Peritoneum (tissue), 1 donor: ENCODE results near the genes ZDHHC13 and PRMT3.

GRCh38 chr11:18309615-18310190 lies 12.2 kb downstream of the HPS5 start:
- PRO-cap: no peak

DNA sequence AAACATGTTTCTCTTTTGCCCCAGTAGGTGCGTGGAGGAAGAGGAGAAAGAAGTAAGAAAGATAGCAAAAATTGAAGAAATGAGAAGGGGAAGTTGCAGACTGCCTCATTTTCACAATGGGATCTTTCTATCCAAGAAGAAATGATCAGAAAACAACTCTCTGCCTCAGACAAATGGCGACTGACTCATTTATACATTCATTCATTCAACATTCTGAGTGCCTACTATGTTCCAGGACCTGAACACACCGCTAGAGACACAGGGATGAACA lies 379 bp downstream of the HPS5 start:
- PRO-cap: no peak

- PRO-cap: no peak
Observed at GRCh38 chr11:18393534-18393814, 889 bp upstream of the LDHA start.

GRCh38 chr11:18720261-18720783 lies 5.7 kb downstream of the IGSF22 start:
- PRO-cap: no peak

DNA sequence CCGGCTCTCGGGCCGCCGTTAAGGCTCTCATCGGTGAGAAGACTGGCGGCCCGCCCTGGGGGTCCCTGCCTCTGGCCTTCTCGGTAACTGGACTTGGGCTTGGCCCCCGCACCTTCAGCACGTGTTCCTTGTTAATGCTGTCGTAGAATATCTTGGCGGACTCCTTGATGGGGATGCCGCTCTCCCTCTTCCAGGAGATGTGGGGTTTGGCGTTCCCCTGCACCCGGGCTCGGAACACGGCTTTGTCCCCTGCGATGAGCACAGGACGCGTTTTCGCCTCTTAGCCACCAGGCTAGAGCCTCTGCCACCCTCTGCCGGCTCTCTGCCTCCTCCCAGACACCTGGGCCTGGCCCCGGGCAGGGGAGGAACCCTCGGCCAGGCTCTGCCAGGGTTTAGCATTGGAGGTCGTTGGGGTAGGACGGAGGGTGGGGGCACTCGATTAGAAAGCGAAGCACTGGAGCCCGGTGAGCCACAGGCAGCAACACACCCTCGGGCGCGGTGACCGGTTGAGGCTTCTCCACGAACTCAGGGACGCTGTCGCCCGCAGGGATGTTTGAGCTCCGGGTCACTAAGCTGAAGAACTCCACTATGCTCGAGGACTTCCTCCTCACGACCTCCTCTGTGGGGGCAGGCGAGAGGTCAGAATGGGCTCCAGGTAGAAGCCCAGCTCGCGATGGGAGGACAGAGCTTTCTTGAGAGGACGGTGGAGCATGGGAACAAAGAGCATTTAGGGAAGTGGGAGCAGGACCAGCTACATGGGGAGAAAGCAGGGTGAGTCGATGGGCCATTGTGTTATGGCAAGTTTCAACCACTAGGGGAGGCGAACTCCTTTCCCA lies 4.3 kb downstream of the IGSF22 start:
- PRO-cap: no peak

GRCh38 chr11:19117047-19118157 lies at the start of gene ZDHHC13:
Gene ZDHHC13, plus strand, starts transcription at chr11:19117168.
- PRO-cap: unidirectional peak, plus-strand start at chr11:19117158

DNA sequence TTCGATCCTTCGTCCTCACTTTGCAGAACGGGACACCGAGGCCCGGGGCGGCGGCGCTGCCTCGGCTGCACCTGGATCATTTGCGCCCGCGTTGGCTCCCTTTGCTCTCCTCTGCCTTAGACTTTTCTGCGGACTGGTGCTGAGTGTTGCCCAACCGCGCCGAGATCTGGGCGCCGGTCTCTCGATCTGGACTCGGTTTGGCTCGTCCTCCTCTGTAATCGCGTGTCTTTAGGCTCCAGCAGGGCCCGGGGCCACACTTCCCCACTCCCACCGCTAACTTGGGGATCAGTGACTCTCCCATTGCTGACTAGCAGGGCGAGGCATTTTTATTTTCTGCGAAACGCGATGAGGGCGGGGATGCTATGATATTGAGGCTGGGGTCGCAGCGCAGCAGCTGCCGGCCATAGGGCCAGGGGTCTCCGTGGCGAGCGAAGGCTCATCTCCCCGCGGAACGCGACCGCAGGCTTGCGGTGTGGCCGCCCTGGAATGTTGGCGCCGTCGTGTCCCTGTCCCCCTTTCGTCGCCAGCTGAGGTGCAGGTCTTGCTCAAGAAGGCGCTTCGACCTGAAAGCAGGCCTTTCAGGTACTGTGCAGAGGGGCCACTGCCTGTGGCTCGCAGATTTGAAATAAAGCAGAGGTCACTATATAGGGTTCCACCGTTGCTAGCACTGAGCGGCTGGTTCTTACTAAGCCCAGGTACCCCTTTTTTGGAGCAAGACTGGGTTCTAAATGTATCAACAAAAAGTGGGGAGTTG lies 1.8 kb upstream of the E2F8 start:
- PRO-cap: no peak

DNA sequence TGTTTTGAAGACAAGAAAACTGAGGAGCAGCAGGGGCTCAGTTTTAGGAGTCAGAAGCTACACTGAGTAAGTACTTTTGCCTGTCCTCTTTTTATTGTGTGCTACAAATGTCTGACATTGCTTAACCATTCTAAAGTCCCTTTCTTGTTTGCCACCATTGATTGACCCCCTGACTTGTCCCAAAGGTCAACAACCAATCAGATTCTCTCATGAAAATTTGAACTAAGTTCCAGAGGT lies 101.2 kb upstream of the E2F8 start:
- PRO-cap: no peak

- PRO-cap: no peak
Observed at GRCh38 chr11:19676087-19676801, 36.4 kb upstream of the NAV2 start.

- PRO-cap: no peak
Observed at GRCh38 chr11:19753851-19754212, 41.2 kb downstream of the NAV2 start.

- PRO-cap: no peak
Observed at GRCh38 chr11:19846674-19847351, 134.2 kb downstream of the NAV2 start.

DNA sequence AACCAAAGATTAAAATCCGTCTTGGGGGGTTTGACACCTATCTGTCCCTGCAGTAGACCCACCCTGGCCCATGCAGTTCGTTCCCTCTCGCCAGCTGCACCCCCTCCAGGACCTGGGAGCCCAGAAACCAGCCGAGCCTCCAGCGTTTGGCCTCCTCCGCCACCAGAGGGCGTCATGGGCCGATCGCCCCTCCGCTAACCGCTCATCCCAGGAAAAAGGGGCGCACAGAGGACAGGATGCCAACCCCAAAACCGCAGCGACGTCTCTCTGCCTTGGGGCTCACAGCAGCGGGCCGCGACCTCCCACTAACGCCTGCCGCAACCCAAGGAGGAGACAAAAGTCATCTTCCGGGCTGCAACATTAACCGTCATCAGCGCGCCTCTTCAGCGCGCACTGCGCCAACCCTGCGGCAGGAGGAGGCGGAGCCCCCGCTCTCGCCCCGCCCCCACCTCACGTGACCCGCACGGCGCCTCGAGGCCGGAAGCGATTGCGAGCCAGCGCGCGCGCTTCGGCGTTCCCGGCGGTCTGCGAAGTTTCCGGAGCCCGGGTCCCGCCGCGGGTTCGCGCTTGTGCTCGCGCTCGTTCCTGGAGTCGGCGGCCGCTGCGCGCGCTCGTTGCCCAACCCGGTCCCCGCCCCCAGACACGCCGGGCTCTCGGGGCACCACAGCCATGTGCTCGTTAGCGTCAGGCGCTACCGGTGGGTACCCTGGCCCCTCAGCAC lies at the start of gene PRMT3:
Gene PRMT3, plus strand, starts transcription at position 639 of the 721 bp plus-strand sequence.
- PRO-cap: bidirectional peak, plus-strand start at position 639 of the sequence, minus-strand start at position 334 of the sequence

- PRO-cap: no peak
Observed at GRCh38 chr11:22076219-22076920, 116.5 kb upstream of the ANO5 start.

- PRO-cap: no peak
Observed at GRCh38 chr11:22528421-22529319, 97.0 kb downstream of the FANCF start.

DNA sequence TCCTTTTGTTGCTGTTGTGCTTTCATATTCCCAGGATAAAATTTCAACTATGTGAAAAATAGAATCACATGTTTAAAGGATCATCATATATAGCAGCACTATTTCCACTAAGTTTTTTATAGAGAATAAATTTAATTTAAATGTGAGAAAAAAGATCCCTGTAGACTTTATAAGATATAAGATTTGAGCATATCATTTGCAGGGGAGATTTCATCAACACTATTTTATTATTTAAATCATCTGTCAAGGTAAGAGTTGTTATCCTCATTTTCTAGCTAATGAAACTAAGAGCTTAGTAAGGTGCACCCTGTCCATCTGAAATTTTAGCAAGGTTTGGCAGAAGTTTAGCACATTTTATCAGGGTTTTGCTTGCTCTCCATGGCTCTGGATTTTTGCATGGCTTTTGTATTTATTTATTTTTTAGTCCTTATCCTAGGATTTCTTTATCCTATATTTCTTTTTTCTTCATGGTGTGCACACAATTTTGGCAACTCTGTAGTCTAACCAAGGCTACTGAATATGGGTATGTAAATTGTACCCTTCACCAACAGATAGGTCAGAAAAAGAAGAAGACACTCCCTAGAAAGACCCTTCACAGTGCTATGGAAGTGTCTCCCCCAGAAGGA lies 9.3 kb downstream of the GAS2 start:
- PRO-cap: no peak

- PRO-cap: no peak
Observed at GRCh38 chr11:22677195-22677910, 10.9 kb downstream of the GAS2 start.

- PRO-cap: no peak
Observed at GRCh38 chr11:22679999-22680611, 13.7 kb downstream of the GAS2 start.

DNA sequence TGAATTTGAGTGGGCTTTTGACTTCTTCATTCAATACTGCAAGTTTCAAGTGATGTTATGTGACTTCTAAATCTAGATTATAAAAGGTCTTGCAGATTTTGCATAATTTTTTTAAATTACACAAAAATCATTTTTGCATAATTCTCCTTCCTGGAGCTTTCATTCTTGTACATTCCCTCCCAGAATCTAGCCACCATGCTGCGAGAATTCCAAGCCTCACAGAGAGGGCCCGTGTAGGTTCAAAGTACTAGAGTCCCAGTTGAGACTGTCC lies 407.5 kb upstream of the ANO3 start:
- PRO-cap: no peak

GRCh38 chr11:26756601-26757025 lies 34.8 kb upstream of the SLC5A12 start:
- PRO-cap: no peak

- PRO-cap: no peak
Observed at GRCh38 chr11:27233515-27234703, 129.1 kb downstream of the CCDC34 start.